Skin of body (tissue), 2 donors: ENCODE results near the gene PLOD1.

DNA sequence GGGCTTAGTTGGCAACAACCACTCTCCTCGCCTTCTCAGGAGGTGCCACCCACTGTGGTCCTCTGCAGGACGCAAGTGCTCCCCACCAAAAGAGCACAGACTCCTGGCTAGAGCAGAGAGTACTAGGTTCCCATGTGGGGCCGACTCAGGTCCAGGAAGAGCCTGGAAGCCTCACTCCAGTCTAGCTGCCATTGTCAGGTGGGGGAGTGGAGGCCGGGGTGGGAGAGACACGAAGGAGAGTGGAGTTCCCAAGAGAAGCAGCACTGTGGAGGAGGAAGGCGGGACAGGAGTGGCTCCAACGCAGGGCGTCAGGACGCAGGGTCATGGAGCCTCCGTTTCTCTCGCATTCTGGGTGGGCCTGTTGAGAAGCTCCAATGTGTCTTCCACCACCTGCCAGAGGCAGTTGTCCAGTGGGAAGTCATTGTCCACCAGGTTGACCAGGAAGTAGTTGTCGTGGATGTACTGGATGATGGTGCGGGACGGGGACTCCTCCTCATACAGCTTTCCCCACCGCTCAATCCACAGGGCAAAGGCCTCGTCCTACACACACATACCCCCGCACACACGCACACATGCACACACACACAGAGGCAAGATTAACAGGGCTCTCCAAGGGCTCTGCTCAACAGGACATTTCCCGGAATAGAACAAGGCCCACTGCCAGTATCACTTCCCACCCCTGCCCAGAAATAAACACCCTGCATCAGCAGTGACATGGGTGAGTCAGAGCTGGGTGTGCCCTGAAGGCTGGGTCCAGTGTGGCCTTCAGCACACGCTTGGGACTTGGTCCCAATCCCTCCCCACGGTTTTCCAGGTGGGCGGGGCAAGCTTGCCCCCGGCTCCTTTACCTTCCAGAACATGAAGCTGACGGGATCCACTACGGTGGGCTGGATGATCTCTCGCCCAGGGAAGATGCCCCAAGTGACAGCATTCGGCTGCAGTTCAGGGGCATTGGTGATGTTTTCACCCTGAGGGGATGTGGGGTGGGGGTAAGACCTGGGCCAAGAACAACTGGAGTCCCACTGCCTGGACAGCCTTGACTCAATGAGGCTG is 15.1 kb downstream of the MTHFR start:
- RAMPAGE, long total RNA, result no peak

- RAMPAGE, long total RNA, result no peak
Observed at GRCh38 chr1:11794930-11796190, 10.4 kb downstream of the MTHFR start.

GRCh38 chr1:11882898-11883703 is 24.4 kb upstream of the NPPB start:
- RAMPAGE, long total RNA, result no peak

DNA sequence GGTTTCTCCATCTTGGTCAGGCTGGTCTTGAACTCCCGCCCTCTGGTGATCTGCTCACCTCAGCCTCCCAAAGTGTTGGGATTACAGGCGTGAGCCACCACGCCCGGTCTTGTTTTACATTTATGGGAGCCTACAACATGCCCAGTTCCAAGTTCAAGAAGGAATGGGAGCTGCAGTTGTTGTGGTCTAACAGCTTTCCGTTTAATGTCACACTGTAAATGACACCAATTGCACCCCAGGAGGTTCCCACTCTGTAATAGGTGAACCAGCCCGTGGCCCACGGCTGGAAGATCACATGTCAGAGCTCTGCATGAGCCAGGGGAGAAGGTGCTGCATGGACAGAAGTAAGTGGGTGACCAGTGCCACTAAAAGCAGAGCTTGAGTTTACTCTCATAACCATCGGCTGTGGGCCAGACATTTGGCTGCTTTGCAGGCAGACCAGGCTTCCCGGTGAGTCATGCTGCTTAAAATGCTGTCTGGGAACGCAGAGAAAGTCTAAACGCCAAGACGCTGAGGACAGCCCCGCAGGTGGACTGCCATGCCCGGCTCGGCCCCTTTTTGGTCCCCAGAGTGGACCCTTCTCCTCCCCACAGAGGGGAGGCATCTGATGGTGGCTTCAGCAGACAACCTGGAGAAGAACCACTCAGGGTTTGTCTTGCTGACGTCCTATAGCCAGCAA is 7.5 kb downstream of the KIAA2013 start:
- RAMPAGE, long total RNA, result no peak

DNA sequence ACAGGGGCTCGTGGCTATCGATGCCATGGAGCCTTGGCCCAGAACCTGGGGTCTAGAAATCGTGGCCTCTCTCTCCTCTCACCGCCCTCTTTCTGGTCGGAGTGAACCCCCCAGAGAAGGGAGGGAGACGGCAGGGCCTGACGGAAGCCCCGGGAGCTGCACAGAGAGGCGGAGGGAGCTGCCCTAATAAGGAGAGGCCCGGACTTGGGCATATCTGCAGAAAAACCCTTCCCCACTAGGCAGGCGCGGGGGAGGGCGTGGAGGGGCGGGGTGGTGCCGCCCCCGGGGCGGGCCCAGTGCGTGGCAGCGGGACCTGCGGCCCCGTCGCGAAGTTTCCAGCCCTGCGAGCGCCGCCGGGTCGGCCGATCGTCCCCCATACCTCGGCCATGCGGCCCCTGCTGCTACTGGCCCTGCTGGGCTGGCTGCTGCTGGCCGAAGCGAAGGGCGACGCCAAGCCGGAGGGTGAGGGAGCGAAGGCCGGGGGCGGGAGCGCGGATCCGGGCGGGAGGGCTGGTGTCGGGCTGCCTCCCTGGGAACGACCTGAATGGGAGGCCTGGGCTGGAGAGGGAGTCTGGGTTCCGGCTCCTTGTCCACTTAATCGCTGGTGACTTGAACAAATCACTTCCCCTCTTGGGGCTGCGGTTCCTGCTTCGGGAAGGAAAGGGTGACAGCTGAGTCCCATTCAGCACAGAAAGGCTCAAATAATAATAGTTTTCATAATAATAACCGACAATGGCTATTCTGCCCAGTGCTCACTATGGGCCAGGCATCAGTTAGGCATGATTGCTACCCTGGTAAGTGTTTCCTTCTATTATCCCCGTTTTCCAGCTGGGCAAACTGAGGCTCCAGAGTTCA is at the start of gene PLOD1:
PLOD1 (plus strand) TSS at position 324 of the 855 bp plus-strand sequence.
- RAMPAGE, long total RNA, result no peak

- RAMPAGE, long total RNA, result no peak
Observed at GRCh38 chr1:12081789-12082254, 18.7 kb downstream of the TNFRSF8 start.

- RAMPAGE, long total RNA, result no peak
Observed at GRCh38 chr1:12137034-12137277, 29.8 kb upstream of the TNFRSF1B start.

GRCh38 chr1:12170150-12170758 is 3.5 kb downstream of the TNFRSF1B start:
- RAMPAGE, long total RNA, result no peak

GRCh38 chr1:12209306-12209587 is 20.6 kb upstream of the VPS13D start:
- RAMPAGE, long total RNA, result no peak

DNA sequence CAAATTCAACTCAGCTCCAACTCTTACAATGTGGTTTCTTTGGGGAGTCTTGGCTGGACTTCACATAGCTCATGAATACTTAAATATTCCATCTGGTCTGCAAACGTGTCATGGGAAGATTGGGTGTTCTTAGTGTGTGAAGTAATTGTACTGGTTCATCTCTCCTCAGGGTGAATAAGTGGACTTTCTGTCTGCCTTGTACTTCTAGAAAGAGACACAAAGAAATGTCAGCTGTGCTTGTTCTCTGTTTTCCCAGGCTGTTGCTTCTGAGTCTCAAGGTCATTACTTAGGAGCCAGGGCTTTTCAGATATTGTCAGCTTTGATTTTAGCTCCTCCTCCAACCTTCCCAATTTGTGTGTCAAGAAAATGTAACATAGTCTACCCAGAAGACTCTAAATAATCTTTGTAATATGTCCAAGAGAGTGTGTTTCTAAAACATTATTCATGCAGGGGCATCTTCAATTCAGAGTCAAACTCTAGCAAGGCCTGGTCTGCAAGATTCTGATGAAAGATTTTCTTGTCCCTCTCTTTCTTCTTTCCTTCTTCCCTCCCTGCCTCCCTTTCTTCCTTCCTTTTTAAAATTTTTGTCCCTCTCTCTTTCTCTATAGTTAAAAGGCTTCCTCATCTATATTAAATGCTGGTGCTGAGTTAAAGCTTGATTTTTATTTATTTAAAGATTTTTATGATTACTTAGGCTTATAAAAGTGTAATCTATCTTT is 106.8 kb downstream of the VPS13D start:
- RAMPAGE, long total RNA, result no peak

DNA sequence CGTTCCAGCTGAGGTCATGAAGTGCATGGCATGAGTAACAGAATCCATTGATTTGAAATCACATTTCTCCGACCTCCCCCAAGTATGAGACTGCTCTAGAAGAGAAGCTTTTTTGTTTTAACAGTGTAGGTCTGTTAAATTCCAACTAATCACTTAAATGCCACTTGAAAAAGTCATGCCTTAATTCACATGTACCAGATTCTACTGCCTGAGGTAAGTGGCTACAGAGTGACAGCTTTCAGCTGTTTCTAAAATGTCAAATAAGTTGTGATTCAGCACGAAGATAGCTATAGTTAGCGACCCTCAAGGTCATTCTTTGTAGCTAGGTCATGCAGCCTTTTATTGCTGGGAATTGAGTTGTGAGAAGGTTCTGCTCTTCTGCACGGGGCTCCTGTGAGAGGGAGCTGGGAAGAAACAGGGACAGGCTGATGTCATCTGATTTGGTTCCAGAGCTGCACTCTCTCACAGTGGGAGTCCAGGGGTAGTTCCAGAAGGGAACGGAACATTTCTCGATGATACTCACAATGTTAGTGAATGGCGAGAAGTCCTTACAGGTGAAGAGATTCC is 112.7 kb downstream of the VPS13D start:
- RAMPAGE, long total RNA, result no peak

DNA sequence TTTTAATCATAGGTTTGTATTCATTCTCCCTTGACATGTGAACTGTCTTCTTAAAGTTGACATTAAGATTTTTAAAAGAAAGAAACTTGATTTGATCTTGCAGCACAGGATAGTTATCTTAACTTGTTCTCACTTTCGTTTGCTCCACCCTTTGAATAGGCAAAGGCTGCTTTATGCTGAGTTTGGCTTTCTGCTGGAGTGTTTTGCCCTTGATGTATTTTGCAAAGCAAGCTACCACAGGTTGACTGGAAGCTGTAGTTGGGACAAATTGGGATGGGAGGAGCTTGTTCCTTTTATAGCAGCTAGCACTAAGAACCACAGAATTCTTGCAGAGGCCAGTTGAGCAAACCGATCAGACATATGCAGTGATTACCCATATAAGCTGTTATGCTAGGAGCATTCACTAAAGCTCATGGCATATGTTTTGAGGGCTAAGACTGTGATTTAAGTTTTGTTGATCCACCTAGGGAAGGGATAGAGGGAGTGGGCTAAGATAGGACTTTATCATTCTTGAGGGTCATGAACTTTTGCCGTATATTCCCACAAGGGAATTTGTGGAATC is 130.0 kb downstream of the VPS13D start:
- RAMPAGE, long total RNA, result no peak

- RAMPAGE, long total RNA, result no peak
Observed at GRCh38 chr1:12448572-12449727, 169.1 kb downstream of the DHRS3 start.

DNA sequence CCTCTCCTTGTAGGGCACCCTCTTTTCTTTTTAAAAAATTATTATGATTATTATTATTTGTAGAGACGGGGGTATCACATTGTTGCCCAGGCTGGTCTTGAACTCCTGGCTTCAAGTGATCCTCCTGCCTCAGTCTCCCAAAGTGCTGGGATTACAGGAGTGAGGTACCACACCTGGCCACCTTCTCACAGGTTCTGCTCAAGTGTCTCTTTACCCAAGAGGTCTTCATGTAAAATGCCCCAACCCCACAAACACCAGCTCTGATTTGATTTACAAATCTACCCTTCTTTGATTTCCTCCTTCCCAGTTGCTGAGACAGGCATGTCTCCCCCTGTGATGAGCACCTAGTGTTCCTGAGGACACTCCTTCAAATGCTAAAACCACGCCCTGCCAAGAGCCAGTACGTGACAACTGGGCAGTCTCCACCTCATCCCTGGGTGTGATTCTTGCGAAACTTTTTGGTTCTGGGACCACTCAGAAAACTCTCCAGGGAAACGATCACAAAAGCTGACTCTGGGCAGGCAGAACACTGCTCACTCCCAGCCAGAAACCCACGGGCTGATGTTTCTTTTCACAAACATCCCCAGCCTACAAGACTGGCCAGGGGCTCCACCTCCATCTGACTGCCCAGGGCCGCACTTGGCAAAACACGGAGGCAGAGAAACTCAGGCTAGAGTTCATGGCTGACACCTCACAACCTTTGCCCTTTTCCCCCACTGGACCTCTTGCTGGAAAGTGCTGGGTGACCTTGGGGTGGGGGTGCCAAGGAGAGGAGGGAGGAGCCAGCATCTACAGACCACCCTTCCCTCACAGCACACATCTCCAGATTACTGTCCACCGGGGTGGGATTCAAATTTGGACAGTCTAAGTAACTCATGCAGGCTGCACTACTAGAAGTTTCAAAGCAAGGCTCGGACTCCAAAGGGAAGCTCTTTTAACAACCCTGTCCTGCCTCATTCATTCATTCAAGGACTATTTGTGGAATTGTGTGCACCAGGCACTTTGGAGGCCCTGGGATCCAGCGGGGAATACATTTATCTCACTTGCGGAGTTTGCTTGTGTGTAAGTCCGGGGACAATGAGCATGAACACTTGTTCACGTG is 24.3 kb downstream of the DHRS3 start:
- RAMPAGE, long total RNA, result no peak

DNA sequence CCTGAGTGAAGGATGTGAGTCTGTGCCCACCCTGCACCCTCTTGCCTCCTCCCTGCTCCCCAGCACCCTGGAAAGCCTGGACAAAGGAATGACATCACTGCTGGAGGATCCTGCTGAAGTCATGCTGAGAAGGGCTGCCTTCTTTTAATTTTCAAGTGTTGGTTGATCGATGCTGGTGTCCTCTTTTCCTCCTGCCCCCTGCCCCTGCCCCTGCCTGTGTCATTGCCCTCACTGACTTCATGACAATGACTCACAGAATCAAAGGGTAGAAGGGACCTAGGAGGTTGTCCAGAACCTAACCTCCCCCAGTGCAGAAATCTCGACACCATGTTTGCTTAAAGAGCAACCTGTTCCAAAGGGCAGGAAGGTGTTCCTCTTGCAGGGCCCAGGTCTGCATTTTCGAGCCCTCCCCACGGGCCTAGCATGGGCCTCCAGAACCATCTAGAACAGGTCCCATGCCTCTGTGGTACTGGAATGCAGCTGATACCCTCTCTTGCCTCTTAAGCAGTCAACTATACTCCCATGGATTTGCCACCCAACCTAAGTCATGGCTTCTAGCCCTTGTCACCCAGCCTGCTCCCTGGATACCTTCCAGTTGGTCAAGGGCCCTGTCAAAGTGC is 9.5 kb downstream of the DHRS3 start:
- RAMPAGE, long total RNA, result no peak

DNA sequence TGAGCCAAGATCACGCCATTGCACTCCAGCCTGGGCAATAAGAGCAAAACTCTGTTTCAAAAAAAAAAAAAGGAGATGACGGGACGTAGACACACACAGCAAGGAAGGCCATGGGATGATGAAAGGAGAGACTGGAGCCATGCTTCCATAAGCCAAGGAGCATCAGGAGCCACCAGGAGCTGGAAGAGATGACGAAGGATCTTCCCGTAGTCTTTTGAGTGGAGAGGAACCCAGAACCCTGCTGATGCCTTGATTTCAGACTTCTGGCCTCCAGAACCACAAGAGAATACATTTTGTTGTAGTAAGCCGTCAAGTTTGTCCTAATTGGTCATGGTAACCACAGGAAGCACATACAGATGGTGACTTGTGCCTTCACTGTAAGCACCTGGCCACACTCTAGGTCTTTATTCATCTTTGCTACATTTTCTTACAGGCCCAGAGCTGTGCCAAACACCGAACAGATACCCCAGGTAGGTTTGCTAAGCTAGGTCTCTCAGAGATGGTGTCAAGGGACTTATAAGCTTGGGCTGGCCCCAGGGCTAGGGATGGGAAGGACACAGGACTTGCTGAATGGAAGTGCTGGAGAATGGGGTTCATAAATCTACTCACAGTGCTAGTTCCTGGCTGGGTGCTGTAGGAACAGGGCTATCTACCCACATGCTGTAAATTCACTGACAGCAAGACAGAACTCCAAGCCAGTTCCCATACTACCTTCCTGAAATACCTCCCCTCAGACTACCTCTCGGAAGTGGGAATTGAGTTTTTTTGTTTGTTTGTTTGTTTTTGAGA is 4.8 kb downstream of the DHRS3 start:
- RAMPAGE, long total RNA, result no peak

GRCh38 chr1:12617106-12617543 is 885 bp downstream of the DHRS3 start:
- RAMPAGE, long total RNA, result no peak

- RAMPAGE, long total RNA, result no peak
Observed at GRCh38 chr1:12621649-12622219, 3.7 kb upstream of the DHRS3 start.

- RAMPAGE, long total RNA, result no peak
Observed at GRCh38 chr1:12657432-12658072, 13.7 kb downstream of the AADACL4 start.

DNA sequence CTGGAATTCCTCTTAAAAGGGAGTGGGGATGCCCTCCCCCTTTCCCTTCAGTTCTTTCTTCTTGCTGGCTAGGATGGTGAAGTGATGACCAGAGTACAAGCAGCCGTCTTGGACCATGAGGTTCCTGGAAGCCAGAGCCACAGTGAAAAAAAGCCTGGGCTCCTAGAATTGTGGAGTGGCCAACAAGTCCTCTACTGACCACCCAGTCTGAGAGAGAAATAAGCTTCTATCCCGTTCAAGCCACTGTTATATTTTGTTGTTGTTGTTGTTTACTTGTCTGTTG is 44.6 kb downstream of the PRAMEF20 start:
- RAMPAGE, long total RNA, result no peak